ENCODE results near the gene SUGT1.

- RRBS = 0% methylated on average over 3 of the region's 57 CpGs
Observed at GRCh38 chr13:52652514-52653389, at the start of gene SUGT1. SUGT1 (plus strand) TSS chr13:52652836.

DNA sequence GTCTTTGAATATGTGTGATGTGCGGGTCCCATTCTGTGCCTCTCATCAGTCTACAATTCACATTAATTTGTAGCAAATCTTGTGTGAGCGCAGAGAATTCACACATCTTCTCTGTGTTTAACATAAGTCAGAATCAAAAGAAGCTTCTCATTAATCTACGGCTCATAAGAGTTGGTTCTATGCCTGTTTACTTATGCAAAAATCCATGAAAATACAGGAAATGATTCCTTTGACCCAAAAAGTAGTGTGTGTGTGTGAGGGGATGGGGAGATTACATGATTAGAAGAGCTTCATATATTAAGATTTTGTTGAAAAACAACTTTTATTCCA is 1094.4 kb downstream of the OLFM4 start:
- RRBS = no CpG with 5 or more reads among the region's 3 CpGs

- RRBS = no CpG with 5 or more reads among the region's 1 CpG
Observed at GRCh38 chr13:55660680-55661052, 1480.1 kb upstream of the PRR20A start.

DNA sequence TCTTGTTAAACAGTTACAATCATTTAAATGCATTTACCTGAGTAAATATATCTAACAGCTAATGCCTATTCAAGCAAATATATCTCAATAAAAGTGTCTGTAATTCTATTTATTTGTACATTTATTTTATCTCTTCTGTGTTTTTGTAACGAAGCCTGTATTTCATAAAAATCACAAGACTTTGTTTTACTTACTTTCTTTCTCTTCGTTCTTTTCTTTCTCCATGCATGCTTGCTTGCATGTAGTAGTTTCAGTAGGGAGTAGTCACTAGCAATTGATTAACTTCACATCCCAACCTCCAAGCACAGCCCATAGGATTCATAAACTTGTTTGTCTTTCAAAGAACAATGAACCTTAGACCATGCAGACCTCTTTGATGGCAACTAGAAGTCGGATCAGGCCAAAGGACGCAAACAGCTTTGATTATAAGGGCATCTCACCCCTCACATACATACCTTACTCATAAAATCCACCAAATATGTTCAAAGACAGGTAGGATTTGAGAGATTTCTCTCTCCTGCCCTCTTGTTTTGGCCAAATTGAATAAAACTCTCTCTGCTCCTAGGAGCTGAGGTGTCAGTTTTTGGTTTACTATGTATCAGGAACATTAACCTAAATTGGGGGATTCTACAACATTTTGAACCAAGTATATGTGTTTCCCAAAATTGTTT is 3.1 kb upstream of the PRR20A start:
- RRBS = no CpG with 5 or more reads among the region's 4 CpGs

- RRBS = 9% methylated on average over 6 of the region's 31 CpGs
Observed at GRCh38 chr13:57632775-57633095, 1.2 kb downstream of the PCDH17 start.

GRCh38 chr13:59664576-59665356 is 499.0 kb downstream of the DIAPH3 start:
- RRBS = no CpG with 5 or more reads among the region's 9 CpGs

DNA sequence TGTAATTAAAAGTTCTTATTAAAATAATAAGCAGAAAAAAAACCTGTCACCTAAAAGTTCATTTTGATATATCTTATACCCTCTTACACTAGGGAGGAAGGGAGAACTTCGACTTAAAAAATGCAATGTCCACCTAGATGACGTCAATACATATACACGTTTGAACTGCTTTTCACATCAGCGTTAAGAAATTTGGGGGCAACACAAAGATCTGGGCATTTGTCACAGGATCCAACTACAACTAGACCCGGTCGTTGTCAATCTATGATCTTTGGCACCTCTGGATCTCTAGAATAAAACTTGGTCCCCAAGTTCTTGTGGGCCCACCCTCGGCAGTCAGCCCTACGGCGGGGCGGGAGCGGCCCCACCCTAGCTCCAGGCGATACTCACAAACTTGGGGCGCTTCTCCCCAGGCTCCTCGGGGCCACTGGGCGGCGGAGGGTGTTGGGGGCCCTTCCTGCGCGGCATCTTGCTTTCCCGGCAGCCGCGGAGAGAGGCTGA is 481 bp downstream of the DIAPH3 start:
- RRBS = 2% methylated on average over 3 of the region's 21 CpGs

GRCh38 chr13:61664990-61665556 is 249.4 kb upstream of the PCDH20 start:
- RRBS = no CpG with 5 or more reads among the region's 8 CpGs

- RRBS = no CpG with 5 or more reads among the region's 14 CpGs
Observed at GRCh38 chr13:61766101-61766630, 350.5 kb upstream of the PCDH20 start.

- RRBS = 74% methylated on average over 13 of the region's 14 CpGs
Observed at GRCh38 chr13:64078640-64078934, 245.7 kb upstream of the ENSG00000285566 start.

GRCh38 chr13:67147099-67147785 is 82.9 kb downstream of the PCDH9 start:
- RRBS = no CpG with 5 or more reads among the region's 4 CpGs

DNA sequence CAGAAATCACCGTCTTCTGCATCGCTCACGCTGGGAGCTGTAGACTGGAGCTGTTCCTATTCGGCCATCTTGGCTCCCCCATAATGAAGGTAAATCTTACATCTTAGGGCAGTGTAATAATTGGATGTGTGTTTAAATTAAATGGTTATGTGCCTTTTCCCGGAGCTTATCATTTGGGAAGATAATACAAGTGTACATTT is 456.0 kb upstream of the PCDH9 start:
- RRBS = no CpG with 5 or more reads among the region's 5 CpGs

- RRBS = no CpG with 5 or more reads among the region's 2 CpGs
Observed at GRCh38 chr13:69683797-69684417, 424.3 kb downstream of the KLHL1 start.

- RRBS = no CpG with 5 or more reads among the region's 2 CpGs
Observed at GRCh38 chr13:71765106-71765589, 101.9 kb downstream of the DACH1 start.

DNA sequence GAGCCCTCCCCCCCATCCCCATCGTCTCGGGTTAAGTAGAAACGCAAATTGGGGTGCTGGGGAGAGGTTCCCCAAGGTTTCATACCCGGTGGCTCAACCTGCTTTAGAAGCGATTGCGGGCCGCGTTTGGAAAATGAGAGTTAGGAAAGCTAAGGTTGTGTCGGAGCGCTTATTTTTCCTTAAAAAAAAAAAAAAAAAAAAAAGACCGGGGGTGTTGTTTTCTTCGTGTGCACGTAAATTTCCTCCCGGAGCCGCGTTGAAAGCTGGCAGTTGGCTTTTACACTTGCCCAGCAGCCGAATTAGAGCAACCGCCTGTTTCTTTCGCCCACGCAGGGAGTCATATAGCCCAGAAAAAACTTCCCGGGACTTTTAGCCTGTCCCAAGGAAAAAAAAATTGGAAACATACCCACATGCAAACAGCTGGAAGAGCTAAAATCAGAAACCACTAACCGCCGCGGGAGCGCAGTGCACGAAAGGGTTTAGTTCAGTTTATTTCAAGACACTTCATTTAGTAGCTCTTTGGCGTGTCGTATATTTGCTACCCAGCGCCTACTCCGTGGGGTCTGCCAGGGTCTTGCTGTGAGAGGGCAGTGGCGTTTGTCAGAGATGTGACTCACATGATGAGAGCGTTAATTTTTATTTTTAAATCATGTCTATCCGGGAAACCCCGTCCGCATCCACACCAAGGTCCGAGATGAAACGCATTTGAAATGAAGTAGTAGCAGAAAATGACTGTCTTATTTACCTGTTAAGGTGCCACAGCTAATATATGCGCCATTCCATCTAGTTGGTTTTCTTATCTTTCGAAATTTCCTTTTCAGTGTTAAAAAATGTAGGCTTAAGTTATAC is 1.4 kb downstream of the KLF5 start:
- RRBS = 1% methylated on average over 11 of the region's 39 CpGs

DNA sequence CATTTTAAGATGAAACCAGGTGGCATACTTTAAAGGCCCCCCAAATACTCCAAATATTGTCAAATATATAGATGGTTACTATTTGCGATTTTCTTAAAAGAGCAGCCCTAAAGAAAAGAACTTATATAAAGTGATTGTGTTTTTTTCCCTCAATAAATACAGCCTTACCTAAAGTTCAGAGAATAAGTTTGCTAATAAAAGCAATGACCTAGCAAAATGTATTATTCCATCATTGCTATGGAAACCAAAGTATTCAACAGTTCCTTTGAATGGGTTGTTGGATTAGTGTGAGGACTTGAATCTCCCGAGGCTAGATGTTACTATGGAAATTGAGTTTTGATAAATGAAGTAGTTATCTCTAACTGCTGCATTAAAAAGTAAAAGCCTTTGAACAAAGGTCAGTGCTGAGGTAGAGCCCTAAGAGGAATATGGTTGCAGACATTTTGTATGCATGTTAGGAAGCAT is 6.1 kb downstream of the KLF5 start:
- RRBS = no CpG with 5 or more reads among the region's 2 CpGs

GRCh38 chr13:73221416-73221825 is 162.6 kb downstream of the KLF5 start:
- RRBS = no CpG with 5 or more reads among the region's 4 CpGs

- RRBS = no CpG with 5 or more reads among the region's 4 CpGs
Observed at GRCh38 chr13:73327491-73328060, 268.8 kb downstream of the KLF5 start.

DNA sequence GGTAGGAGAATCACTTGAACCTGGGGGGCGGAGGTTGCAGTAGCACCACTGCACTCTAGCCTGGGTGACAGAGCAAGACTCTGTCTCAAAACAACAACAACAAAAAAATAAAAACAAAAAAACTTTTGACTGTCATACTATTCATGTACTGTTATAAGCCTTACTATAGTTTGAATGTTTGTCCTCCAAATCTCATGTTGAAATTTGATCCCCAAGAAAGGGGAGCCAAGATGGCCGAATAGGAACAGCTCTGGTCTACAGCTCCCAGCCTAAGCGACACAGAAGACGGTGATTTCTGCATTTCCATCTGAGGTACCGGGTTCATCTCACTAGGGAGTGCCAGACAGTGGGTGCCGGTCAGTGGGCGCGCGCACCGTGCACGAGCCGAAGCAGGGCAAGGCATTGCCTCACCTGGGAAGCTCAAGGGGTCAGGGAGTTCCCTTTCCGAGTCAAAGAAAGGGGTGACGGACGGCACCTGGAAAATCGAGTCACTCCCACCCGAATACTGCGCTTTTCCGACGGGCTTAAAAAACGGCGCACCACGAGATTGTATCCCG is 581.6 kb downstream of the KLF5 start:
- RRBS = no CpG with 5 or more reads among the region's 24 CpGs

DNA sequence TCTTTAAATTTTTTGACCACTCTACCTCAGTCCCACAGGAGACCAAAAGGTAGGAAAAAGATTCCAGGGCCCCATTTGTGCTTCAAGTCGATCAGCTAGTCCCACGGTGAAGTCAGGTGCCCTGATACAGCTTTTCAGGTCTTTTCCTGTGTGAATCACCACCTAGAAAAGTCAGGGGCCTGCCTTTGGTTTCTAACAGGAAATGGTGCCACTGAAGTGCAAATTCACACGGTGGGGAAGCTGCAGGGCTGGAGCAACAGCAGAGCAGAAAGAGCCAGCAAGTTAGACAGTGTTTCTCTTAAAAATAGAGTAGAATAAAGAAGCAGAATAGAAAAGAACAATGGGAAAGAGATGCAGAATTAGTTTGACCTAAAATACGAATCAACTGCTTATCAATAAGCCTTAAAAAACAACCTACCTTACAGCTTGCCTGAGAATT is 968.0 kb downstream of the KLF5 start:
- RRBS = no CpG with 5 or more reads among the region's 4 CpGs

All from hTERT-HM (cell line).